Type B pancreatic cell (in vitro differentiated cells): ENCODE results near the genes SPACA5B, SSX5, OTUD5 and MAGED4.

DNA sequence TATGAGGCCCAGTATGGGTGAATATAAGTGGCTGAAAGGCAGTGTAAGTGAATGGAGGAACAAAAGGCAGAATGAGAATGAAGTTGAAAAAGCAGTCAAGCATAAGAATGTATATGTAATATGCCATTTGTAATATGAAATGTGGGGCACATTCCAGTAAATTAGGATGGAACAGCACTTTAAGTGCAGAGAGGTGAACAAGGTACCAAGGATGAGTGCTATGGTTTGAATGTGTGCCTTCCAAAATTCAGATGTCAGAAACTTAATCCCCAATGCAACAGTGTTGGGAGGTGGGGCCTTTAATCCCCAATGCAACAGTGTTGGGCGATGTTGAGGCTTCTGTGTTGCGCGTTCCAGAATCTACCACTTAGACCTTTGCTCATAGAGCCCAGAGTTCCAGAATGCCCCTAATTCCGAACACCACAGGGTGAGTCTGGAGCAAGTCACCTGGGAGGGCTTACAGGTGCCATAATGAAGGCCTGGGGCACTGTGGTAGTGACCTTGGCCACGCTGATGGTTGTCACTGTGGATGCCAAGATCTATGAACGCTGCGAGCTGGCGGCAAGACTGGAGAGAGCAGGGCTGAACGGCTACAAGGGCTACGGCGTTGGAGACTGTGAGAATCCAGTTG is at the start of gene SPACA5B:
TSS of gene SPACA5B (plus strand) at position 410 of the 631 bp plus-strand sequence.
- PRO-cap: no peak

DNA sequence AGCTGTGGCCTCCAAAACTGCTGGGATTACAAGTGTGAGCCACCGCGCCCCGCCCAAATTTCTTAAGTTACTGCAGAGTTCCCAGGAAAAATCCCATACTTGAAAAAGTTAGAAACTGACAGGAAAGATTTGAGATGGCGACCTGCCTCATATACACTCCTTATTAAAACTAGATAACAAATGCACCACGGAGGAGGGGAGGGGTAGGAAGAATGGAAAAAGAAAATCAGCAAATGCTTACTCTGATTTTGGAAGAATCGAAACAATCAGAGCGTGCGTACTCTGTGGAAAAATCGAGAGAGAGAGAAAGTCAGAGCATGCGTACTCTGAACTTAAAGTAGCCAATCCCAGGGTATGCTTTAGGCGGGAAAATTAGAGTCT is at the start of gene SSX5:
TSS of gene SSX5 (minus strand) at position 306 of the 381 bp plus-strand sequence.
- PRO-cap: no peak

DNA sequence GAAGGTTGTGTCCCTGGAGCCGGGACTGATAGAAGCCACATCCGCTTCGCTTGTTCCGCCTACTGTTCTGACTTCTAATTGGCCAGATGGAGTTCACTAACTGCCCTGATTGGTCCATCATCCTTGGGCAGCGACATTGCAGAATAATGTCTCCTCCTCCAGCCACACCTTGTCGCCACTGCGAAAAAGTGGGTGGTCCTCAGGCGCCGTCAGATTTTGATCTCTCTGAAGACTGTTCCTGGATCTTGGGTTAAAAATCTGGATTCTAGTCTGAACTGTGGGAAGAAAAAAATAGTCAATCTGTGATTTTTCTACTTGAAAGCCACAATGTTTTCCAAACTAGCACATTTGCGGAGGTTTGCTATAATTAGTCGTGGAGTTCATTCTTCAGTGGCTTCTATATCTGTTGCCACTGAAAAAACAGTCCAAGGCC is 311 bp upstream of the SSX3 start:
- PRO-cap: no peak

- PRO-cap: no peak
Measured at GRCh38 chrX:48625747-48625967, 28.4 kb downstream of the WDR13 start.

GRCh38 chrX:48631242-48631899 is 34.1 kb downstream of the WDR13 start:
- PRO-cap: no peak

- PRO-cap: bidirectional peak, plus-strand start at chrX:48676609, minus-strand start at chrX:48676365
Measured at GRCh38 chrX:48675881-48676515, 7.6 kb upstream of the WAS start.

GRCh38 chrX:48680352-48680861 is 3.2 kb upstream of the WAS start:
- PRO-cap: no peak

DNA sequence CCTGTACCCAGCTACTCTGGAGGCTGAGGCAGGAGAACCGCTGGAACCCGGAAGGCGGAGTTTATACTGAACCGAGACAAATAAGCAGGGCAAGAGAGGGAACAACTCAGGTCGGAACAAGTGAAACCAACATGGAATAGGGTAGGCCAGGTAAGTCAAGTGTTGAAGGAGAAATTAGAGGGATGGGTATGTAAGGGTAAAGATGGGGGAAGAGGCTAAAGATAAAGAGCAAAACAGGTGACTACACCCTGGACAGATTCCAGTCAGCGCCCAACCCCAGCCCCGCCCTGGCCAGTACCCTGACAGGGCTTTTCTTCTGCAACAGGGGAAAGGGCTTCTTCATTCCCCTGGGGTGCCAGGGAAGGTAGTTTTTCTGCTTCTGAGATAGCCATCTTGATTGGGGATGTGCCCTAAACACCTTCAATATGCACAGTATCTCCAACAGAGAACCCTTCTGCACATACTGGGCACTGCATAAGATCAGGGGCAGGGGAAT is 1.1 kb upstream of the SLC35A2 start:
- PRO-cap: no peak

DNA sequence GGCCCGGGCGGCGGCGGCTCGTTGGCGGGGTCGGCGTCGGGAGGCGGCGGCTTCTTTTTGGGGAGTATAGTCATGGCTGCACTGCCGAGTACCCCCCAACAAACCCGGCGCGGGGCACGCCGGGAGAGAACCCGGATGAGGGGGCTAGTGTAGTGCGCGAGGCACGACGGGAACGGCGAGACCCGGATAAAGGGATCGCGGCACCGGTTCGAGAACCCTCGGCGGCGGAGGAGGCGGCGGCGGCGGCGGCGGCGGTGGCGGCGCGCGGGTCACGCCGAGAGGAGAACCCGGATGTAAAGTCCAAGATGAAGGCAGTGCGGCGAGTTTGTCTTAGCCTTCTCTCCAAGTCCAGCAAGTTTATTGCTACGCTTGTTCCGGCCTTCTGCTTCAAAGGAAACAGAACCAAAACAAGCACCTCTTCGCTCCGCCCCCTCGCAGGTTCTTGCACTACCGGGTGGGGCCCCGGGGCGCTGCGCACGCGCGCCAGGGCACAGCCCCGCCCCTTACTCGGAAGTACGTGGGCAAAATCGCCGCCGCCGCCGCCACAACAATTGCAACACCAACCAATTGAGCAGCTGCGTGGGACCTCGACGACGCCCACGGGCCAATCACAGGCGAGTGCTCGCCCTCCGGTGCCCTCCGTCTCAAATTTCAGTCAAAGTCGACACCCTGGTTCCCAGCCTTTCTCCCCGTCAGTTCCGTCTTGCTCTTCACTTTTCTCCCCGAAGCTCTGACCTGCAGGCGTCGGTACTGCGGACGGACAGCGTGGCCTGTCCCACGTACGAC is at the start of gene OTUD5:
TSS of gene OTUD5 (minus strand) at position 111 of the 786 bp plus-strand sequence.
- PRO-cap: bidirectional peak, plus-strand start at position 189 of the sequence, minus-strand start outside the sequence; bidirectional peak, plus-strand start at position 654 of the sequence, minus-strand start at position 384 of the sequence

- PRO-cap: no peak
Measured at GRCh38 chrX:48970972-48971642, 537 bp downstream of the KCND1 start.

- PRO-cap: unidirectional peak, plus-strand start at chrX:49155474
Measured at GRCh38 chrX:49154704-49155593, 7.6 kb upstream of the MAGIX start.

GRCh38 chrX:49926116-49926830 is 3.9 kb downstream of the CLCN5 start:
- PRO-cap: no peak

- PRO-cap: no peak
Measured at GRCh38 chrX:50624403-50624814, 153.8 kb upstream of the DGKK start.

GRCh38 chrX:50769389-50769792 is 44.6 kb downstream of the SHROOM4 start:
- PRO-cap: no peak

GRCh38 chrX:50770913-50771292 is 43.1 kb downstream of the SHROOM4 start:
- PRO-cap: bidirectional peak, plus-strand start at chrX:50771000, minus-strand start at chrX:50770772

DNA sequence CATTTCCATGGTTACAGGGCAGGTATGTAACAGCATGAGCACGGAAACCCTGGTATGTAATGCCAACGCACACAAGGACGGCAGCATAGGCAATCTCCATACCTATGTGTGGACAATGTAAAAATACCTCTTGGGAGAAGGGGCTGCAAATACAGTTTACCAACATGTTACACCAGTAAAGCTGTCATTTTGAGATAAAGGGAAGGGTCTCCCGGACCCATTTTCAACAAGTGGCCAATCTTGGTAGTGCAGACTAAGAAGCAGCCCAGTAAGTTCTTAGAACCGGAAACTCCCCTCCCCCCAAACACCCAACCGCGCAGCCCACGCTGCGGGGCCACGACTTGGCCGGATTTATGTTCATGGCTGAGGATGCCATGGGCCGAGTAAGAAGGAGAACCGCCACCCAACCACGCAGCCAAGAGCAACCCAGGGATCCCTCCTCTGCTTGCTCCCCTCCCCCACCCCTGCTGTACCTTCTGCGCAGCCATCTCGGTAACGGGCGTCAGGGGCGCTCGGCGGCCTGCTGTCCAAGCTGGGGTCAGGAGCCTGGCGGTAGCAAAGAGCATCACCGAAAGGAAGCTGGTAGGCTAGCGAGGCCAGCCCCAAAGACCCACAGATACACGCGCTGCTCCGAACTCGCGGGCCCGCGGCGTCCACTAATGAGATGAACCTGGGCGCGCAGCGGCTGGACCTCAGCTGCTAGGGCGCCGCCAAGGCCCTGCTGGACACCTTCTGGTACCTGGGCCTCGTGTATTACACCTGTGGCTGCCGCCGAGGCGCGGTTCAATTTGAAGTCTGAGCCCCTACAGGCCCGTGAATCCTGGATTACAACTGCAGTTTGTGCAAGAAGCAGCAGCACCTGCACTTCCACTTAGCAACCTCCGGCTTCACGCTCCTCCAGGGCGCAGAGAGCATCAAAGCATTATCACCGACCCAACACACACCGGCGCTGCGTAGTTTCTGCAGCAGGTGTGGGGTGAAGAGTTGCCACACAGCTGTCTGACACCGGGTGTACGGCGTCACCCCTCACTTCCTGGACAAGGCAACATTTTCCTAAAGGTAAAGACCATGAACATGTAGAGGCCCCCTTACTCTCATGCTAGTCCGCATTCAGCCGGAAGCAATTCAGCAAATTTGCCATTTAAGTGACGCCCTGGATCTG is 10.7 kb upstream of the EZHIP start:
- PRO-cap: no peak

DNA sequence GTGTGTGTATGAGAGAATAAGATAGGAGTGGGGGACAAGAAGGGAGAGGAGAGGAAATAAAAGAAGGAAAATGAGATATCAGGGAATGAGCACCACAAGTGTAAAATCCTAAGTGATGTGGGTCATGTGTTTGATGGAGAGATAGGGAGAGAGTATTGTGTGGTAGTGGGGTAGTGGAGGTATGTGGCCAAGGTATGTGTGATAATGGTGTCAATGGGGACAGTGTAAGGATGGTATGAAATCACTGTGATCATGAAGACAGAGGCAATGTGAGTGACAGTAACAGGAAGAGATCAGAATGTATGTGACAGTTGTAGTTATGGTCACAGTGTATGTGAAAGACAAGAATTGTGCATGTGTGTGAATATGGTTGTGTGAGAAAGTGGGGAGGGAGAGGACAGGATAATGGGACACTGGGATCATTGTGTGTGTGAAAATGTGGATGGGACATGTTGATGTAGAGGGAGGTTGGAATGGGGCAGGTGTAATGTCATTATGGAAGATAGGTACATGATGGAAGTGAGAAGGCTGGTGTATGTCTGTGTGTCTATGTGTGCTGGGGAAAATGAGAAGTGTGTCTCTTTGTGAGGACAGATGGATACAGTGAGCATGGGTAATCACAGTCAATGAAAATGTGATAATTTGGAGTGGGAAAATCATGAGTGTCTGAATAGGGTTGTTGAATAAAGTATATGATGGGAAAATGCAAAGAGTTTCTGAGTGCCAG is 25.0 kb upstream of the MAGED1 start:
- PRO-cap: no peak

DNA sequence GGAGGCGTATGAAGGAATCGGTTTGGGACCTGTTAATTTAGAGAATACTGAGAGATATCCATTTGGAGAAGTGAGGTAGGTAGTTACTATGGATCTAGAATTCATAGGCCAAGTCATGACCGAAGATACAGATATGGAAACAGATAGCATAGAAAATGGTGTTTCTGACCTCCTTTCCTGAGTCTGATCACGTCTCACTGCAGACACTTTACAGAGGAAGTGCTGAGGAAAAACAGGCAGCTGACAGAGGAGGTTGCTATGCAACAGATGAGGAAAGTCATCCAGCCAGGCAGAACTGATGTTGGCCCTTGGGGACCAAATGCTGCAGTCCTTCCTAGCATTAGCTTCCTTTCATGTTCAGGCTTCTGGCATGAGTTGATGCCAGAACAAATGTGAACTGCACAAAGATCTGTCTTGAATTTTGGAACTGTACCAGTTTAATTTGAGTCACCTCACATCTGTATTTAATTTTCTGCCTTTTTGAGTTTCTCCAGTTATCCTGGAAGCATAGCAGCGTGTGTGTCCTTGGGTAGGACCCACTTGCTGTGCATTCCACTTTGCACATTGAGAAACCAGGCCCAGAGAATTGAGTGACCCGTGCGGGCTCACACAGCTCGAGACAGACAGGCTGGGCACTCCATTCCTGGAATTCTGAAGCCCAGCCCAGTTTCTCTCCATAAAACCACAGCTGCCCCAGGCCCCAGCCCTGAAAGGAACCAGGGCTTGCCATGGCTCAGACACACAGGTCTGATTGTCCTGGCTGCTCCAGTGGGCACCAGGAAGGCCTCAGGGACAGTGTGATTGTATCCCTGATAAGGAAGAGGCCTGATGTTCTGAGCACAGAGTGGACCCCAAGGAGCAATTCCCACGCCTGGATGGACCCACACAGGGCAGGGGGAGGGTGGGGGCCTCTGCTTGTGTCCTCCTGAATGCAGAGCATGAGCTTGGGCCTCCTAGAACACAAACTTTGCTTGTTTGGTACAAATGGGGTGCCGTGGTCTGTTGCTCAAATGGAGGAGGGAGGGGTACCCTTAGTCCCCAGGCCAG is 1.4 kb upstream of the MAGED1 start:
- PRO-cap: no peak

DNA sequence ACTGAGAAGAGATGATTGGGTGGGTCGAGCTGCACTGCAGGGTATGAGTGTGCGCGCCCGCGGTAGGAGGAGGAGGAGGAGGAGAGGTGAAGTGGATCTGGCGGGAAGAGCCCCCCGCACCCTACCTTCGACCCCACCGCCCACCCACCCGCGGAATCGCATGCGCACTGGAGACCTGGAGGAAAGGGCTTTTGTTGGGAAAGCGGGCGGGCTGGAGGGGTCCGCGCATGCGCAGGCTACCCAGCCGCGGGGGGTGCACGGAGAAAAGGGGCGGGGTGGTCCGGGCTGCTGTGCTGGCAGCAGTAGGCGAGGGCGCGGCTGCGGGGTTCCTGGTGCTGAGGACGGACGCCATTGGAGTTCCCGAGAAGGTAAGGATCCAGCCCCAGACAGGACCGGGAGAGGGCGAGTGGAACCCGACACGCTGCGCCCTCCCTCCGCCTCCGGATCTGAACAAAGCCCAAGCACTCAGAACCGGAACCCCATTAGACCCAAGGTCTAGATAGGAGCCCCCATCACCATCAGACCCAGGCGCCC is at the start of gene MAGED4:
TSS of gene MAGED4 (plus strand) at position 291 of the 534 bp plus-strand sequence.
- PRO-cap: no peak

DNA sequence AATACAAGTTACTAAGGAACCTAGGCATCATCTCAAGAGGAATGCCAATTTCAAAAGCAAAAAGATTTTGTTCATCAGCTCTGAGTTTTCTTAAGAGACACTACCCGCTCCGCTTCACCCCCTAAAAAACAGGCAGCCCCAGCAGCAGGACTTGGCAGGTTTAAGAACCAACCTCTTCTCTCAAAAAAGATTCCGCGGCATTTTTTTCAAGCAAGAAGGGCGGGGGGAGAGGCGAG is 76.6 kb downstream of the MAGED4 start:
- PRO-cap: no peak